ENCODE results near the gene PMAIP1.

DNA sequence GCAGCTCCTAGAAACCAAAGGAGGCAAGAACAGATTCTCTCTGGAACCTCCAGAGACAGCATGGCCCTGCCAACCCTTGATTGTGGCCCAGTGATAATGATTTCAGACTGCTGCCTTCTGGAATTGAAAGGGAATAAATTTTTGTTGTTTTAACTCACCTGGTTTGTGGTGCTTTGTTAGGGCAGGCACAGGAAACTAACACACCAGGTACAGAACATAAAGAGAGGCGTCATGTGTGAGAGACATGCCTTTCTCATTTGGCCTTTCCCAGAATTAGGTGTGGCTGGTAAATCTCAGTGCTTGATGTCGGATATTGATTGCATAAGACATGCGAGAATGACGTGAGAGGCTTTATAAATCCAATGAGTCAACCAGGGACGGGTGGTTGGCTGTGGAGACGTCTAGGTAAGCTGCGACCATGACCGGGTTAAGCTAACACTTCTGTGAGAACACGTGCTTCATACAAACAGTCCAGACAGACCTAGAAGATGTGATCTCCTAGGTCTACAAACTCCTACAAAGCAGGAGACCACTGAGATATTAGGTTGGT is 98.6 kb upstream of the ATP8B1 start:
- RRBS, result no CpG with 5 or more reads among the region's 9 CpGs

DNA sequence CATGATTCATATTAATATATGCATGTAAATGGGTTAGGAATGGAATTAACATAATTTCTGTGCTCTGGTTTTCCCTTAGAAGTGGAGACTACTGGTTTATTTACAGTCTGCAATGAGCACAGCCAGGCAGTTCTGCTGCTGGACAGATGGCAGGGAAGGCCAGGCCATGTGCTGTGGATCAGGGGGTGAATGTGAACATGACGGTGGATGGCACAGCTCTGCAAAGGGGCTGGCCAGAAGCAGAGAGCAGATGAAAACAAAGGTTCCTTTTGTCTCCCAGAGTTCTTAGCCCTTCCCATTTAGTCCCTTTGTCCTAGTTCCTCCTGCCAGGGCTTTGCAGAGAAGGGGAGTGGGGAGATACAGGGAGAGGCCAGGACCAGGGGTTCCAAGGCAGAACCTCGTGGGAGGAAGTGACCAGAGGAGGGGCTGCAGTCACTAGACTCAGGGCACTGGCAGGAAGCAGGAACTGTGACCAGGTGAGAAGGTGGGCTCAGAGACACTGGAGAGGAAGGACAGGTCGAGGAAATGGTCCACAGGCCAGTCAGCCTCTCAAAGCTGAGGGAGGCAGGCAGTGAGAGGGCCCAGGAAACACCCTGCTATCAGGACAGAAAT is 112.9 kb upstream of the ATP8B1 start:
- RRBS, result no CpG with 5 or more reads among the region's 3 CpGs

DNA sequence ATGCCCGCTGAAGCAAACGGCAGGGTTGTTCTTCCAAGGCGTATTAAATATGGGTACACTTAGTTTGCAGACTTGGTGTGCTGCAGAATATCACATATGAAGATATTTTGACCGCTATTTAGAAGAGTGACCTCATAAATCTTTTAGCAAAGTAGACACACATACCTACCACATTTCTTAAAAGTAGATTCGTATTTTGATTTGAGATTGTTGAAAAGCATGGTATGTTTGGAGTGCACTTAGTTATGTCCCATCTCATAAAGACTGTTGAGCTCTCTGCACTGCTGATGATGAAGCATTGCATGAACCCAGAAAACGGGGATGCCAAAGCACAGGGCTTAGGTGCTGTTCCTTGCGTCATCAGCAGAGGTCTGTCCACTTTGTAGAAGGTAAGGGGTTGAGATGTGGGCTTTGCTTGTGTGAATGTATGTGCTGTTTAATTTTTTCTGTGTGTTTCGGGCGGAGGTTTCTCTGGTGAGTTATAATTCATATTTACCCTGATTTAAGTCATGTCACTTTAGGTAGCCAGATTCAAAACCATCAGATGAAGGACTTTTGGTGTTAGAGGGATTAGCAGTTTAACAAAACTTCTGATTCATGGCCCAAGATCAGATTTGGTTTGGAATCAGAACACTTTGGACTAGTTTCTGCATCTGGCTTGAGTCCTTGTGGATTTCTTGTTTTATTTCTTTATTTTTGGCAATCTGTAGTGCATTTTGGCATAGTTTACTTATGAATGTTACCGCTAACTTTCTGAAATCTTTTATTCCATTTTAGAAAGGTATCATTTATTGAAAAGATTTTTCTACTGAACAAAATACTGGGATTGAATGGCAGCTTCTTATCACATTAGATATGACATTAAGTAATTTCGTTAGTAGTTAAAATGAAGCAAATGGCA is 3.3 kb downstream of the NEDD4L start:
- RRBS, result no CpG with 5 or more reads among the region's 11 CpGs

- RRBS, result no CpG with 5 or more reads among the region's 22 CpGs
Observed at GRCh38 chr18:58196748-58198019, 153.2 kb downstream of the NEDD4L start.

DNA sequence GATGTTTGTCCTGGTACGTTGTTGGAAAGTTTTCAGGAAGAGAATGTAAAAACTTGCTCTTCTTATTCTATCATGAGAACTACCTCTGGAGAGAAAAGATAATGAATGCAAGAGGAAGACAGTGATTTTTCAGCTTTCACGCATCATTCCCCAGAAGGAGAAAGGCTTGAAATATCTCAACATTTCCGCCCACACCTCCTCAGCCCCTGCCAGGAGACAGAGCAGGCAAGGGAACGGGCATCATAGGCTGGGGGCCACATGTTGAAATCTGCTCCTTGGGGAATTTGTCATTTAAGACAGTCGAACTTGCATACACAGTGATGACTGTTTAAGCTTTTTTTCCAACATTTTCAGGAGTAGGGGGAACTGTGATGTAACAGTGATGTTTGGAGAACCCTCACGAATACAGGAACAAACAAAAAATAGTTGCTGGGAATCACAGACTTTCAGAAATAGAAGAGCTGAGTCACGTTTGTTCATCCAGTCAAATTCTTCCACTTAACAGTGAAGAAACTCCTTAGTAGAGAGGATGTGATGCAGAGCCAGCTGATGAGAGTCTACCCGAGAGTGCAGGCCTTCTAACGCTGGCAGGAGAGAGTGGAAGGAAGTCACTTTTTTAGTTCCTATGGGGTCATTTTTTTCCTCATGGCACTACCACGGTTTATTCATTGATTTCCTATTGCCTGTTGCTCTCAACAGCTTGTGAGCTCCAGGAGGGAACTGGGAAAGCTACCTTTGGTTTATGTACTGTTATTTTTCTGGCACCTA is 266.8 kb downstream of the ALPK2 start:
- RRBS, result no CpG with 5 or more reads among the region's 10 CpGs

- RRBS, result no CpG with 5 or more reads among the region's 15 CpGs
Observed at GRCh38 chr18:58400363-58400987, 228.4 kb downstream of the ALPK2 start.

GRCh38 chr18:58407689-58408008 is 221.2 kb downstream of the ALPK2 start:
- RRBS, result no CpG with 5 or more reads among the region's 2 CpGs

DNA sequence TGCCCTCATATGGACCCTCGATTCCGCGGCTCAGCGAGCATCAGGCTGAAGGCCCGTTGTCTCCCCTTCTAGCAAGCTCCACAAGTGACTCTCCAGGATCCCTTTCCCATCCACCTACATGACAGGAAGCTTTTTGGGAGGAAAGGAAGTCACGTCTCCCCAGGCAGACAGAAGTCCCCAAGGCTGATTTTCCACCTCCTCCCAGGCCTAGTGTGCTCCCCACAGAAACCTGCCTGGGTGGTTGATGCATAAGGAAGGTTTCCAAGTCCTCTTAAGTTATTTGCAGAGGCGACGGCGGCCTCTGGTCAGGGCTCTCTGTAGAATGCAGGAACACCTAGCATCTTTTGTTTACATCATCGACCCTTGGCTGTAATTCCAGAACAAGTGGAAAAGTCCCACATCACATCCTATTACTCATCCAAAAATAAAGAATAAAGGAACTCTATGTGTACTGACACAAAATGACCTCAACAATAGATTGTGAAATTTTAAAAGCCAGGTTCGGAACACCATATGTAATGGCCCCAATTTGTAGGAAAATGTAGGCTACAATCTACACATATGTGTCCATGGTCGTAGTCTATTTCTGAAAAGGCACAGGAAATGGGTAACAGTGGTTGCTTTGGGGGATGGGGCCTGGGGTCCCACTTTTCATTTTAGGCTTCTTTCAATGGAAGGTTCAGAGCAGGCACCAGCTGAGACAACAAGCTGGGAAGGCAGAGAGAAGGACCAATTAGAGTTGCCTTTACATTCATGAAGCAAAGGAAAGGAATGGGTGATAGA is 211.1 kb downstream of the ALPK2 start:
- RRBS, result no CpG with 5 or more reads among the region's 12 CpGs

- RRBS, result no CpG with 5 or more reads among the region's 11 CpGs
Observed at GRCh38 chr18:58454224-58455471, 174.2 kb downstream of the ALPK2 start.

- RRBS, result no CpG with 5 or more reads among the region's 19 CpGs
Observed at GRCh38 chr18:58534863-58536052, 93.6 kb downstream of the ALPK2 start.

DNA sequence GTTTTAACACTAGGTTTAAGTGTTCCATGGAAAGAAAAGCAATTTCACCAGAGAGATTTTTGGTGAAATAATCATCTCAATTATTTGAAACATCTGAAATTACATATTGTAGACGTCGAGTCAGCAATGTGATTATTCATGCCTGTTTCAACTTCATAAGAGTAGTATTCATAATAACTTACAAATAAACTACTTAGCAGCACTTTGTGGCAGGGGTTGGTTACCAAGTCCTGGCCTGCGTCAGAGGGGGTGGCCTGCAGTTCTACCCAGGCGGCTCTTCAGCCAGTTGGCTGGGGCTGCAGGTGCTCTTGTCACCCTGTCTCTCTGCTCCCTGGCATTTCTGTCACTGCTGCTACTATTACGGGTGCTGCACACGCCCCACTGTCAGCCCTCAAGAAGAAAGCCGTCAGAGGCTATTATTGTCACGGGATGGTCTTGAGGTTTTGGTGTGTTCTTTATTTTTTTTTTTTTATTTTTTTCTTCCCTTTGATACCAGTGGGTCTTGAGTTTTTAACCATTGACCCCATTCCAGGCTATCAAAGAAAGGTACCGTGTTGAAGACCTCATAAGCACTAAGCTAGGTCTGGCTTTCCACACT is 50.5 kb downstream of the MALT1 start:
- RRBS, result no CpG with 5 or more reads among the region's 9 CpGs

GRCh38 chr18:58911537-58912145 is 47.0 kb downstream of the ZNF532 start:
- RRBS, result no CpG with 5 or more reads among the region's 10 CpGs

DNA sequence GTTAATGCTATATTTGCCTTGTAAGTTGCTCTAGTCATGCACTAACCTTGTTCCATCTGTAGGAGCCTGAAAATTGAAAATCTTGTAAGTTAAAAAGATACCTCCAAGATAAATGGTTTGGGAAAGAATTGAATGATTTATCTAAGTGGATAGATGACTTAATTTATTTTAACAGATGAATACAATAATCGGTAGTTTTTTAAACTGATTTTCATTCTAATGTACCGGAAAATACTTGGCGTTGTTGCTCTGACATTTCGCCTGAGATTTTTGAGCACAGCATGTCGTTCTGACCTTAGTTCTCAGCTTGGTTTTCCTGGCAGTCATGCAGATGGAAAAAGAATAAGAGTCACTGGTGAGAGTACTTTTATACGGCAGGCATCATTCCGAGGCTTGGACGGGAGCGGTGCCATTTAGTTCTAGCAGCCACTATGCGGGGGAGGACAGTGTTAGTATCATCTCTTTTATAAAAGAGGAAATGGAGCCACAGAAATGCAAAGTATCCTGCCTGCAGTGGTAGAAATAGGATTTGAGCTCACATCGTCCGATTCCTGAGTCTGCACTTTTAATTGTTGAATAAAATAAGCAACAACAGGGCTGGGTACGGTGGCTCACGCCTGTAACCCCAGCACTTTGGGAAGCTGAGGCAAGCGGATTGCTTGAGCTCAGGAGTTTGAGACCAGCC is 134.1 kb downstream of the ZNF532 start:
- RRBS, result no CpG with 5 or more reads among the region's 15 CpGs

DNA sequence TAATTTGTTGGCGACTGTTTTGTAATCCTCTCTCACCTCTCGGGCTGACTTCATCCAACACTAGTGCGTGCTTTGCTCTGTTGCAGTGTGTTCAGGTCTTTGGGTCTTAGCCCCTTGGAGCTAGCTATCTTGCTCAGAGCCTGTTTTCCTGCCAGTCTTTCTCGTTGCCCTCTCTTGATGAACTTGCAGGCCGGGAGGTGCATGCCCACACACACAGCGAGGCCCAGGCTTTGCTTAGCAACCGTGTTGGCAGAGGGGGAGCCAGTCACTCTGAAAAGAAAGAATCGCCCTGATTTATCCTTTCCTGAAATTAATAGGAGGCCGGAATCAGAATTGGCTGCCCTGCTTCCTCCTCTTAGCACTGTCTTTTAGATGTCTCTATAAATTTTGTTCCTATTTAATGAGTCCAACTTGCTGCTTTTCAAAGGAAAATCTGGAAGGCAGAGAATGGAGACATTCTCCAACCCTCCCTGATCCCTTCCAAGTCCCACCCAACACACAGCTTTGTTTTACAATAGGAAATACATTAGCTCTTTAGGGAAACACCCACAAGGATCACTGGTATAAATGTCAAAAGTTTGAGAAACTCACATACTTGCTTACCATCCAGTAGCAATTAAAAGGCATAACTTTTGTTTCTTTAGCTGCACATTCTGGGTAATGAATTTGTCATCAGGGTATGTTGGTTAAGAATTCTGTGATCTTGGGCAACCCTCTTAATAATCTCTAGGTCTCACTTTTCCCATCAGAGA is 97.4 kb upstream of the SEC11C start:
- RRBS, result no CpG with 5 or more reads among the region's 9 CpGs

DNA sequence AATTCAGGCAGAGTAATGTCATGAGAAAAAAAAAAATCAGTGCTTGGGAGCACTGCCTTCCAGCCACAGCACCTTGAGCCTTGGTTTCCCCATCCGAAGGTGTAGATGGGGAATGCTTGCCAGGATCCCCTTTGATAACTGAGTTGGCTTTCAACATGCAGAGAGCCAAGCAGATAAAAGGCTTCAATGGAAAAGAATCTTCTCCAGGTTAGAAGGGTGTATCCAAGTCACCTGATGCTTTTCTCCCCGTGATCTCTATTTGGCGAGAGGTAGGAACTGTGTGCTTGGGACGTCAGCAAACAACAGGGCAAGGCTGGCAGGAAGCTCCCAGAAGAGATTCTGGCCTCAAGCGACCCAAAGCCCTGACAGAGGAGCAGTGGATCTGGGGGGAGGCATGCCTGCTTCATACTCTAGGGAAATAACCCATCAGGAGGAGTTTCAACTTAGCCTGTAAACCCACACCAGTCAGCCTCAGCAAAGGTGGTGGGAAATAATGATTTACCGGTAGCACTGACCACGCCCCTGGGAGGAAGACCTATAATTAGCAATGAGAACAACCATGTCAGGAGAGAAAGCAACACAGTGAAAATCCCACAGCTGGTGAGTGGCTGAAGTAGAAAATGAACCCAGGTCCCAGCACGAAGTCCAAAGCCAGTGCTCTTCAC is 76.4 kb upstream of the SEC11C start:
- RRBS, result no CpG with 5 or more reads among the region's 8 CpGs

GRCh38 chr18:59355270-59355630 is 3.8 kb downstream of the LMAN1 start:
- RRBS, result no CpG with 5 or more reads among the region's 3 CpGs

DNA sequence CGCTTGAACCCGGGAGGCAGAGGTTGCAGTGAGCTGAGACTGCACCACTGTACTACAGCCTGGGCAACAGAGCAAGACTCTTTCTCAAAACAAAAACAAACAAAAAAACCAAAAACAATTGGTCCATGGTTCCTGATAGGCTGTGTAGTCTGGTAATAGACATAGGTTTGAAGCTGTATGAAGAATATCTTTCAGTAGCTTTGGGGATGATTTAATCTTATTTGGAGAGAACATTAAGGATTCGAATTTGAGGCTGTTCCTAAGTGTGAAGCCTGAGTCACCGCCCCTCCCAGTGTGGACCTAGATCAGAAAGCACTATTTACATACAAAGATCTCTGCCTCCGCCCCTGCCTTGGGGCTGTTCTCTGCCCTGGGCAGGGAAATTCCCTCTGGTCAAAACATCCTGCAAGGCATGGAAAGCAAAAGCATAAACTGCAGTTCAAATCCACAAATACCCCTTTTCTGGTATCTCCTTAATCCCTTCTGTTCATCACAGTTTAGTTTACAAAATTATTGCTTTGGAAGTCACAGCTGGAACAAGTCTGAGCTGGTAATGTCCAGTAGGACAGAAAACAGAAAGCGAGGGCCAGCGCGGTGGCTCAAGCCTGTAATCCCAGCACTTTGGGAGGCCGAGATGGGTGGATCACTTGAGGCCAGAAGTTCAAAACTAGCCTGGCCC is 52.7 kb upstream of the PMAIP1 start:
- RRBS, result no CpG with 5 or more reads among the region's 9 CpGs

DNA sequence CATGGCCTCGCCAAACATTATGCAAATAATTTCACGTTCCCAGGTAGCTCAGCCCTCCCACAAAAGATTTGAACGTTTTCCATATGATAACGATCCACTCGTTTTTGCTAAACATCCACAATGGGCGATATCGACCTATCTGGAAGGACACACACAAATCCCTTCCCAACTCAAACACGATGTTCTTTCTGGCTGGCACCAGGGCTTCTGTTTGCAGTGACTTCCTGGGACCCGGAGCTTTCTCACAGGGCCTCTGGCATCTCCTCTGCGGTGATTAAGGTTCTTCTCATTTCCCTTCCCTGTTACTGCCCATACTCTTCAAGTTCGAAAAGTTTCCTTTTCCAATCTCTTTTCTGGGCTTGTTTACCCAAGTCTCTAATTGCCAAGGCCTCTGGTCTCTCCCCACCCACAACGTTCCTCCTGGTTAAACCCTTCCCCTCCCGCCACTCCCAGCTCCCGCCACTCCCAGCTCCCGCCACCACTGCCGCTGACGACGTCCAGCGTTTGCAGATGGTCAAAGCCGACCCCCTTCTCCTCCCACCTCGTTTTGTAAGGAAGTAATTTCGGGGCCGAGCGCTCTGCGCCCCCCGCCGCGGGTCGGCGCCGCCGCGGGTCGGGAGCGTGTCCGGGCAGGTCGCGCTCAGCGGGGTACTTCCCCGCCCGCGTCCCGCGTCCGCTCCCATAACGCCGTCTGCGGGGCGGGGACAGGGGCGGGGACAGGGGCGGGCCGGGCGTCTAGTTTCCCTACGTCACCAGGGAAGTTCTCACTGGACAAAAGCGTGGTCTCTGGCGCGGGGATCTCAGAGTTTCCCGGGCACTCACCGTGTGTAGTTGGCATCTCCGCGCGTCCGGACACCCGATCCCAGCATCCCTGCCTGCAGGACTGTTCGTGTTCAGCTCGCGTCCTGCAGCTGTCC is at the start of gene PMAIP1:
PMAIP1 (plus strand) TSS at position 803 of the 917 bp plus-strand sequence.
- RRBS, result 2% methylated on average over 9 of the region's 67 CpGs

DNA sequence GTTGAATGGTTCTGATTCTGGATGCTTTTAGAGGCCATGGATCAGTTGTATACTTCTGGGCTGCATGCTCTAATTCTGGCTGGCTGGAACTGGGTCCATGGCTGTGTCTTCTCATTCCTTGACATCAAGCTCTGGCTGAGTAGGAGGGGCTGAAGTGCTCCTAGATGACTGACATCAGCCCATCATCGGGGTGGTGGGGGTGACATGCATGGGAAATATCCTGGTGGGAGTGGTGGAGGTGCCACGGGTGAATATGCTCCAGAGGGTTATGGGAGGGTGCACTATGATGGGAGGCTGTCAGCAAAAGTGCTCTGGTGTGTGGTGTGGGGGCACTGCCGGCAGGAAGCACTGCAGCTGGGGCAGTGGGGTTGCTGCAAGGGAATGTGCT is 52.1 kb downstream of the MC4R start:
- RRBS, result no CpG with 5 or more reads among the region's 3 CpGs

- RRBS, result no CpG with 5 or more reads among the region's 4 CpGs
Observed at GRCh38 chr18:60929938-60930423, 403.2 kb upstream of the CDH20 start.

Measured in HCT116 (cell line).